ENCODE results near the genes AFP and CXCL1.

DNA sequence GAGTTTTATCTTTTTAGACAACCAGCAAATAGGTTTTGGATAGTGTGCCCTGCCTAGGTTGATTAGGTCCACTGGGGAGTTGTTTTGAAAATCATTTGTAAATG, 897 bp downstream of the MOB1B start:
- PRO-cap: no peak

- PRO-cap: no peak
Observed at GRCh38 chr4:70996923-70997523, 3.6 kb downstream of the DCK start.

- PRO-cap: no peak
Observed at GRCh38 chr4:71259784-71260426, 72.8 kb downstream of the SLC4A4 start.

- PRO-cap: no peak
Observed at GRCh38 chr4:71419658-71420355, 232.7 kb downstream of the SLC4A4 start.

DNA sequence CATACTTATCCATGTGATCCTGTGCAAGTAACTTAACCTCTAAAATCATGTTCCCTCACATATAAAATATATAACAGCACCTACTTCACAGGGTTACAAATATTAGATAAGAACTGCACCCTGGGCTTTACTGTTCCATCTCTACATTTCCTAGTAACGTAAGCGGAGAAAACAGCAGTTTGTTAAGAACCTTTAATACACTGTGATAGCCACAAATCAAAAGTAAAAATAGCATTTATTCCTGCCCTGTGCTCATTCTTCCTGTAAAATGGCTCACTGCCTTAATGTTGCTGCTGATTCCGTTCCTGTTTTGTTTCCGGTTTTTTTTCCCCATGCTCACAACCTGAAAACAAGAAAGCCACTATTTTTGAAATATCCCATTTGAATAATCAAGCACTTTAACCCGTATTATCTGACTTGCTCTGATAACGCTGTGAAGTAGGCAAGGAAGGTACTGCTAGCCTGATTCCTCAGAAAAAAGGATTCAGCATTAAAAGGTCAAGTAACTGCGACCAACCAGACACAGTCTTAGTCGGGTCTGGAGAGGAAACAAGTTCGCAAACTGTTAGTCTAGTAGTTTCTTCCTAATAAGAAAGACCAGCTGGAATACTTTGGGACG, 1.1 kb downstream of the COX18 start:
- PRO-cap: bidirectional peak, plus-strand start at position 519 of the sequence, minus-strand start at position 270 of the sequence

DNA sequence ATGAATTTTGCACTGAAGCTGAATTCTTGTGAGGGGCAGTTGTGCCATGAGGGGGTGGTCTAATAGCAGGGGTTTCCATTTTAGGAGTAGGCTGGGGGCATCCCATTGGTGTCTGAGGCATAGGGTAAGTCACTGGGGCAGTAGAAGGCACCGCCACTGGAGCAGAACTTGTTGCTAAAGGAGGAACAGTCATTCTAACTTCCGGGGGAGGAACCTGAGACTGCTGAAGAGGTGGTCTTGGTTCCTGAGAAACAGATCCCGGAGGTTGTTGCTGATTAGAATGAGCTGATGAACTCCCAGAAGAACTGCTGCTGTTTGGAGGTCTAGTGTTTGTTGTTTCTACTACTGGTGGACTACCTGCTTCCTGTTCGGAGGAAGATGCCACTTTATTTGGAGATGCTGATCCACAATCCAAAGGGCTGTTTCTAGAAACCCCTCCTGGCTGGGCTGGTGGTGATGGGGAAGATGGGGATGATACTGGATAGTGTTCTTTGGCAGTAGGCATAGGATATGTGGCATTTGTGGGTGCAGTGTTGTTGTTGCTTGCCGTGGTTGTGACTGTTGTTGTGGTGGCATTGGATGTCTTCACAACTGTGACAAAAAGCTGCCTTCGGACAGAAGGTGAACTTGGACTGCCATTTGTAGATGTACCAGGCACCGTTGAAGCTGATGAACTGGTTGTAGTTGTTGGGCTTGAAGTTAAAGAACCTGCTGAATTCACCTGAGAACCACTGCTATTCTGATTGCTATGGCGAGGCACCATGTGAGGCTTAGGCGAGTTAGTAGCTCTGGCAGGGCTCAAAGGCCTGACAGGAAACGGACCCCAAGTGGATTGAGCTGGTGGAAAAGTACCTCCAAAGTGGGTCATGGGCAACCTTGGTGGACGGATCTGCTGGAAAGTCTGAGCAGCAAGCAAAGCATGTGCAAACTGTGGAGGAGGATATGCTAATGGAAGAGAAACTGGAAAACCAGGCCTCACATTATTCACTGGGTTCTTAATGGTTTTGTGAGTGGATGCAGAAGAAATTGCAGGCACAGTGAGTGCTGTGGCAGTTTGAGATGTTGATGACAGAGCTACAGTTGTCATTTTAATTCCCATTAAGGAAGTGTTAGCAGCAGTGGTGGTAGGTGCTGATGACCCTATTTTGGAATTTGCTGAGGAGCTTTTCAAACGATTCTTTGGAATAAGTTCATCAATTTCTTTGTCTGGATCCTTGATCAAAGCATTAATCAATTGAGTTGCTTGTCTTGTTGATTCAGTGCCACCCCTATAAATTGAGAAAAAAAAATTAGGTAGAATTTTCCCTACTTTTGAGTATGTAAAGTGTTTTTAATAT, 22.0 kb upstream of the COX18 start:
- PRO-cap: no peak

DNA sequence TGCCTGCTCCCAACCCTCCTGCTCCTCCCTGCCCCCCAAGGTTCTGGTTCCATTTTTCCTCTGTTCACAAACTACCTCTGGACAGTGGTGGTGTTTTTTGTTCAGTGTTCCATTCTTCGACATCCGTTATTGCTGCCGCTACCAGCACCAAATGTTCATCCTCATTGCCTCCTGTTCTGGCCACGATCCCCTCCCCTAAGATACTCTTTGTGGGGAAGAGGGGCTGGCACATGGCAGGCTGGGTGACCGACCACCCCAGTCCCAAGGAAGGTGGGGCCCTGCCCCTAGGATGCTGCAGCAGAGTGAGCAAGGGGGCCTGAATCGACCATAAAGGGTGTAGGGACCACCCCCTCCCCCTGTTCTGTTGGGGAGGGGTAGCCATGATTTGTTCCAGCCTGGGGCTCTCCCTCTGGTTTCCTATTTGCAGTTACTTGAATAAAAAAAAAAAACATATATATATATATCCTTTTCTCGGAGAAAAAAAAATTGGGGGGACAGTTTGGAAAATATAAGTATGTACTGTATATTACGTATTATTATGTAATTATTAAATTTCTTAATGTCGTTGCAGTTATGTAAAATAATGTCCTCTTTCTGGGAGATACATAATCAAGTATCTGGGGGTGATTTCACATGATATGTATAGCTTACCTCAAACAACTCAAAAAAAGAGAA, 30.6 kb upstream of the COX18 start:
- PRO-cap: no peak

- PRO-cap: no peak
Observed at GRCh38 chr4:73254257-73255147, 4.1 kb downstream of the ANKRD17 start.

DNA sequence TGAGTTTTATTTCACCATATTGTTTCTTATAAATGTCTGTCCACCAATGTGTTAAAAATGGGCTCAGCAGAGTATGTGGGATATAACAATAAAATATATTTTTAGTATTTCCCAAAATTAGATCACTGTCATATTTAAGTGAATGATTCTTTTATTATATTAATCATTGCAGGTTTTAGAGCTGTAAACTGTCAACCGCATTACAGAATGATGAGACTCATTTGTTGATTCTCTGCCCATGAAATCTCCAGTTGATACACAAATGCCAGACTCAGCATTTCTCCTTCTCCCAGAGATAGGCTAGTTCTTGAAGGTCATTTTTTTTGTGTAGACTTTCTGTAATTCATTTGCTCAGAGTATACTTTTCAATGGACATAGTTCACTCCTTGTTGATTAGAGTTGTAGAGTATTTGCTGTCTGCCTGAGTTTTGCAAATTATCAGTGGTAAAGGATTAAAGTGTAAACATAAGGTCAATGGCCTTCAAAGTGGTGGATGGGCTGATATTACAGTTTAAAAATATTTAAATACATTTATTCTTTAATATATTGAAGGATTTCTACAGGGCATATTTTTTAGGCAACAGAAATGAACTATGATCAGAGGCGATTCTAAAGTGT, 15.2 kb upstream of the ALB start:
- PRO-cap: no peak

DNA sequence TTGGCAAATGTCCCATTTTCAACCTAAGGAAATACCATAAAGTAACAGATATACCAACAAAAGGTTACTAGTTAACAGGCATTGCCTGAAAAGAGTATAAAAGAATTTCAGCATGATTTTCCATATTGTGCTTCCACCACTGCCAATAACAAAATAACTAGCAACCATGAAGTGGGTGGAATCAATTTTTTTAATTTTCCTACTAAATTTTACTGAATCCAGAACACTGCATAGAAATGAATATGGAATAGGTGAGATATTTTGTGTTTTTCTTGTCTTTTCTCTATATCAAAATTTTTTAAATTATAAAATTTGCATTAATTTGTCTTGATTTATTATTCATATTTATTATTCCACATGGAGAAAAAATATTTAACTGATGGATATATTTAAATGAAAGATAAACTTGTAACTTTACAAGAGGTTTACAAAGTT, at the start of gene AFP:
Gene AFP (plus strand): TSS at position 125 of the 435 bp plus-strand sequence.
- PRO-cap: no peak

- PRO-cap: no peak
Observed at GRCh38 chr4:73577341-73577828, 42.9 kb downstream of the RASSF6 start.

- PRO-cap: no peak
Observed at GRCh38 chr4:73676776-73677361, 56.6 kb upstream of the RASSF6 start.

- PRO-cap: no peak
Observed at GRCh38 chr4:73868684-73869944, at the start of gene CXCL1. TSS of gene CXCL1 (plus strand) at chr4:73869393.

GRCh38 chr4:74100703-74101120, 1.7 kb upstream of the CXCL2 start:
- PRO-cap: no peak

- PRO-cap: no peak
Observed at GRCh38 chr4:74109894-74110578, 11.0 kb upstream of the CXCL2 start.

DNA sequence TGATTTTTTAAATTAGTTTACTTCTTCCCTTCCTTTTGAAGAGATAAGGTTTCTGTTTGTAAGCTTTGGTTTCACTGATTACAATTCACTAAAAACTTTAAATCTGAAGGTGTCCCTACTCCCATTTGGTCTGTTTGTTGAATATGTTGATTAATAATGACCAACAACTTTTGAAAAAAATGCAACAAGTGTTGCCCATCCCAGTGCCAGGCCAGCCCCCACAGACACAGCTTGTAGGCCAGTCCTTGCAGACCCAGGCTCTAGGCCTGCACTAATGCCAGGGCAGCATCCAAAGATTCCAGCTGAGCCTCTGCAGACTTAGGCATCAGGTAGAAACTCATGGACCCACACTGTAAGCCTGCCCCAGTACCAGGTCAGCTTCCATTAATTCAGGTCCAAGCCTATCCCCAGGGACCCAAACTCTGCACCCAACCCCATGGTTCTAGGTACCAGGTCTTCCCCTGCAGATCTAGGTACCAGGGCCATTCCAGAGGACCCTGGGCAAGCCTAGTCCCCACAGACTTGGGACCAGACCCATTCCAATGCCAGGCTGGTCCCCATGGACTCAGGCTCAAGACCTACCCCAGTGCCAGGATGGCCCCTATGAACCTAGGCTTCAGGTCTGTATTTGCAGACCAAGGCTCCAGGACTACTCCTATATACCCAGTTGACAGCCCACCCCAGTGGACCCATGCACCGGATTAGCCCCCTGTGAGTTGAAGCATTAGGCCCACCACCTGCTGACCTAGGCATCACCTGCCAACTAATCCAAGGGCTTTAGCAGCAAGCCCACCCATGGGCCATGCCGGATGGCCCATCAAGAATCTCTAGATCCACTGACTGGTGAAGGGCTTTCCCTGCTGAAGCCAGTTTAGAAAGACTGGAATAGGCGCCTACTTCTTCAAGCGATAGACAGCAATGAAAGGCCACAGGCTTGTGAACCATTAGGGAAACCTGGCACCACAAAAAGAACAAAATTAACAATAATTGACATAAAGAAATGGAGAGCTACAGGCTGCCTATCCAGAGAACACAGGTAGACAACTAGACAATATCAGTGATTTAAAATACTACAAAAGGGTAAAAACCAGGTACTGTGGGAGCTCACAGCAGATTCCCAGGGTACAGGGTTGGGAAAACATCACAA, 8.9 kb downstream of the MTHFD2L start:
- PRO-cap: no peak

DNA sequence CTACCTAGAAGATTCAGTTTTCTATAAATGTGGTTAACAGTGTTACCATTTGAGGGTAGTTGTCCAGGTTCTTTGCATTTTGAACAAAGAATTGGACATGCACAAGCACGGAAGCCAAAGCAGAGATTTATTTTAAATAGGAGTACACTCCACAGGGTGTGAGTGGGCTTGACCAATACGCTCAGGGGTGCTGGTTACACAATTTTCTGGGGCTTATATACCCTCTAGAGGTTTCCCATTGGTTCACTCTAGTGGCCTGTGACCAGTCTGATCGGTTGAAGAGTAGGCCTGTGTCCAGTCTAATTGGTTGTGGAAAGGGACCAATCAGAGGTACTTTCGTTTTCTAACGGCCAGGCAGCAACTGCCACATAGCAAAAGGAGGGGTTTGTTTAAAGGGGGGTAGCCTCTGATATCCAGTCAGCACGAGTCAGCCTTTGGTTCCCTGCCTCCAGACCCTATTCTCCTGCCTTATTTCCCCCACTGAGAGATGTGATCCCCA, 11.4 kb upstream of the AREG start:
- PRO-cap: no peak

DNA sequence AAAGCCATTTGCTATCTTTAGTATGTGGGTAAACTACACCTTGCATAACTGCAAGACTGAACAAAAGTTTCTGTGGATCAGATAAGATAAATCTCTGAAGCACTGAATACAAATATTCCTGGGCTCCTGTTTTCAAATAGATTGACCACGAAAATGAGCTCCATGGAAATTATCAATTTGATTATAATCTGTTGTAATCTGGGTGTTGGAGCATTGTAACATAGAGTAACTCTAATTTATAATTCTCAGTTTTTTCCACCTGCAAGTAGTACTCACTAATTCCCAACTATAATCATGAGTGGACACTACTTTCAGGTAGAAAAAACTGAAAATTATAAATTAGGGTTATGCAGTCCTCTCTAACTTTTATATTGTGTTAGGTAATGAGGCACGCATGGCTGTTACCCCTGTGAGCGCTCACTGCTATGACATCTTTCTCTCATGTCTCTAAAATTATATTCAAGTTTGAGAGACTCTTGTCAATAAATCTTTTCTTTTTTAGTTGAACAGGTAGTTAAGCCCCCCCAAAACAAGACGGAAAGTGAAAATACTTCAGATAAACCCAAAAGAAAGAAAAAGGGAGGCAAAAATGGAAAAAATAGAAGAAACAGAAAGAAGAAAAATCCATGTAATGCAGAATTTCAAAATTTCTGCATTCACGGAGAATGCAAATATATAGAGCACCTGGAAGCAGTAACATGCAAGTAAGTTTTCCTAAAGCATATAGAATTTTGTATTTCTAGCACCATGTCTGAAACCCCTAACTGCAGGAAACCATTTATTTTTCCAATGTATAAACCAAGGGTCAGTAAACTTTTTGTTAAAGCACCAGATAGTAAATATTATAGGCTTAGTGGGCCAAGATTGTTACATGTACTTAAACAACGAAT, 3.9 kb downstream of the AREG start:
- PRO-cap: no peak

- PRO-cap: no peak
Observed at GRCh38 chr4:74654071-74654807, 140.1 kb downstream of the BTC start.

- PRO-cap: no peak
Observed at GRCh38 chr4:74659527-74660241, 134.6 kb downstream of the BTC start.

All from NALM6 (cell line).